Heart right ventricle (tissue), 2 donors: ENCODE measurements around the genes APC and YTHDC2.

- PRO-cap, 2 experiments: no peak in any of the 2 experiments
Observed at GRCh38 chr5:109900979-109901821, 211.5 kb downstream of the MAN2A1 start.

DNA sequence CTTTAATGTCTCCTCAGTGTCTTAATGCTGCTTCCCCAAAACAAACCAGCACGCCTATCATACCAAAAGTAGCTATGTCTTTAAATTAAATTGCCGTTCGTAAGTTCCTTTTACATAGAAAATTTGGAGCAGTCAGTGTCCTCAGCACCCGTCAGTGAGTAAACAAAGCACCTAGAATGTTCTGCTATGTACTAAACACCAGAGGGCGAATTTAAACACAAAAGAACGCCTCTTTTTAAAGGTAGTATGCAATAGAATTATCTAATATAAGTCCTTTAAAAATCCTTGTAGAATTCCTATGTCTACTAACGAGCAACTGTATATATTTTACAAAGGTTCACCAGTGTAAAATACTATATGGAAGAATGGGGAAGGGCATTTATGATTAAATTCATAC, 457 bp upstream of the TMEM232 start:
- PRO-cap, 2 experiments: no peak in any of the 2 experiments

DNA sequence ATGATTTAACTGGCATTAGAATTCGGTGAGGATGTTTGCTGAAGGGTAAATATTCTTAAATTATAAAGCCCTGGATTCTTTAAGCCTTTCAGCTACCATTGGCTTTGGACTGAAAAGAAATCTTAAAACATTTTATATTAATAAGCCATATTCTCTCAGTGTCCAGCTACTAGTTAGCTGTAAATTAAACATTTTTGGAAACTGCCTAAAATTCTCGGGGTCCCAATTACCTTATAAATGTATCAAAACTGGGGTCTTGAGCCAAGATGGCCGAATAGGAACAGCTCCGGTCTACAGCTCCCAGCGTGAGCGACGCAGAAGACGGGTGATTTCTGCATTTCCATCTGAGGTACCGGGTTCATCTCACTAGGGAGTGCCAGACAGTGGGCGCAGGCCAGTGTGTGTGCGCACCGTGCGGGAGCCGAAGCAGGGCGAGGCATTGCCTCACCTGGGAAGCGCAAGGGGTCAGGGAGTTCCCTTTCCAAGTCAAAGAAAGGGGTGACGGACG, 77.9 kb downstream of the CAMK4 start:
- PRO-cap, 2 experiments: no peak in any of the 2 experiments

- PRO-cap, 2 experiments: peak in 1 of 2 experiments; most common minus-strand start chr5:111418450 (in 1)
Observed at GRCh38 chr5:111418212-111418713, 94.1 kb downstream of the STARD4 start.

DNA sequence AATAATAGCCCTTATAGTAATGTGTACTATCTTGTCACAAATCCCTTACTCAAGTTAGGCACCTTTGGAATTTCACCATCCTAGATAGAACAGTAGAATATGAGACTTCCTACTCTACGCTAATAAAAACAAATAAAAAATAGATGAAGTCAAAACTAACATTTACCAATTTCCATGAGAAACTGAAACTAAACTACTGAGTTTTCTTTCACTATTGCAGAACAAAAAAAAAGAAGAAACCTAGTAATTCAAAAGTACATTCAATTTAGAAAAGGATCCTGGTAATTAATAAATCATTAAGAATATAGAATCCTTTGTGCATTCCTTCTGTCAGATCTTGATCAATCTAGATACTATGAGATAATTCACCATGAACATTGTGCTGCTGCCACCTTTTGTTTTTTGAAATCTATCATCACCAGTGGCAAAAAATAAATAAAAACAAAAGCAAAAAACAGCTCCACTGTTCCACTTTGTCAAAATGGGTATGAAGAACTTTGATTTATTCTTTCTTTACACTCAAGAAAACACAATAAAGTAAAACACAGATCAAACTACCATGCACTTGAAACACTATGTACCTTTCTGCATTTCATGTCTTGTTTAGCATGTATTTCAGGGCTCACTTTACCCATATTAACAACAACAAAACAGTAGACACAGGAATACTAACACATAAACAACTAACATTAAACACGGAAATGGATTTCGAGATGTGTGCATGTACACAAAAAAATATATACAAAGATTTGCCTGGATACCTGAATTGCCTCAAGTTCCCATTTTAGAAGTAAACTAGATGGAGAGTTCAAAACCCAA, 13.8 kb downstream of the STARD4 start:
- PRO-cap, 2 experiments: no peak in any of the 2 experiments

- PRO-cap, 2 experiments: no peak in any of the 2 experiments
Observed at GRCh38 chr5:111530274-111531035, 18.1 kb upstream of the STARD4 start.

DNA sequence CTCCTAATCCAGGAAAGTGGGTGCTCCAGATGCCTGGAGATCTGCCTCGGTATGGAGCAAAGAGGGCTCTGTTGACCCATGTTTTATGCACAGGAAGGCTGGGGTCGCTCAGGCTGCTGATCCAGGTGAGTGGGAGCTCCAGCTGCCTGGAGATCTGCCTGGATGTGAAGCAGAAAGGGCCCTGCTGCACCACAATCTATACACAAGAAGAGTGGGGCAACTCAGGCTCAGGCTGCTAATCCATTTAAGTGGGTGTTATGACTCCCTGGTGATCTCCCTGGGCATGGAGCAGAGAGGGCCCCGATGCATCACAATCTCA, 103.2 kb upstream of the STARD4 start:
- PRO-cap, 2 experiments: peak in 1 of 2 experiments; most common minus-strand start position 147 of the sequence (in 1)

- PRO-cap, 2 experiments: peak in 1 of 2 experiments; most common plus-strand start chr5:111748483 (in 1); most common minus-strand start chr5:111748347 (in 1)
Observed at GRCh38 chr5:111748241-111748681, 8.7 kb downstream of the NREP start.

- PRO-cap, 2 experiments: no peak in any of the 2 experiments
Observed at GRCh38 chr5:111755049-111755892, 1.7 kb downstream of the NREP start.

DNA sequence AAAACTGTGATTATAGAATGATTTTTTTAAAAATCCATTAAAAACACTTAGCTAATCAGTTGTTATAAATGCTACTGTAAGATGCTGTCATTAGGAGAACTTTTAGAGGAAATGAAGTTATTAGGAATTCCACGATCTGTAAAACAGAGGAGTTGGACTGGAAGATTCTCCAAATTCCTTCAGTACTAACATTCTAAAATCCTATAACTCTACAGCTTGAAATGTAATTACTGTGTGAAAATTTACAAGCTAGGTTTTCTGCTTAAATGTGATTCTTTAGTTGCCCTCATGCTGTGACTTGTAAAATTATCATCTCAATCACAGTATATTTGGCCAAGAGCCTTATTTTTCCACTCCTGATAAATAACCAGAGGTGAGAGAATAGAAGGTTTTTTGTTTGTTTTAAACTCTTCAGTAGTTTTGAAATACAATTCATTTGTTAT, 14.9 kb upstream of the NREP start:
- PRO-cap, 2 experiments: no peak in any of the 2 experiments

DNA sequence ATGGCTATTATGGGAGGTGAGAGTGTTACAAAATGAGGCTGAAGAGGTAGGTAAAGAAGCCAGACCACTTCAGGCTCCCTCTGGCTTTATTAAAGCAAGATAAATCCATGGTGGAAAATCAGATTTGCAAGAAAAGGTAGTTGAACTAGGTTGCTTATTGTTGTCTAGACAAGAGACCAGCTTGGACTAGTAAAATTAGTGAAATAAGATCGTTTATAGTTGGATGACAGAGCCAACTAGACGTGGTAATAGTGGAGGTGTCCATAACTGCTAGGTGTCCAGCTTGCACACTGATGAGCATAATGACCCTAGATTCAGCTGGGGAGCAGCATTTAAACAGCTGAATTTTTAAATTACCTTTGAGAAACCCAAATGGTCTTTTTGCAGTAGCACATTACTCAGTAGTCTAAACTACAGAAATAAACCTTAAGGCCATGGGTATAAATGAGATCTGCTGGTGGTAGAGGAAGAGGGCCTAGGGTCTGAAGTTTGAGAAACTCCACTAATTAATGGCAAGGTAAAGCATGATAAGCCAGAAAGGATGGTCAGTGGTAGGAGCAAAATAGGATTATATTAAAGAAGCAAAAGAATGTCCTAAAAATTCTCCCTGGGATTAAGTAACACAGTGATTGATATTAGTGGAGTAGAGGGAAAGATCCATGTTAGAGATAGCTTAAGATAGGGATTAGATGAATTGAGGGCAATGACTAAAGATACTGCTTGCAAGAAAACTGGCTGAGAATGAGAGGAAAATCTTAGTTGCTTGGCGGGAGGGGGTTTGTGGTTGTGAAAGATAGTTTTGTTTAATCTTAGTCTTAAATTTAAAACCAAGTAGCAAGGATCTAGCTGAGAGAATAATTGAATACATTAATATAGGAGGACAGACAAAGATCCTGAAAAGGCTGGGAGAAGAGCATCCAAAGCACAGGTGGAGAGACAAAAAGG, 255.8 kb downstream of the EPB41L4A start:
- PRO-cap, 2 experiments: no peak in any of the 2 experiments

DNA sequence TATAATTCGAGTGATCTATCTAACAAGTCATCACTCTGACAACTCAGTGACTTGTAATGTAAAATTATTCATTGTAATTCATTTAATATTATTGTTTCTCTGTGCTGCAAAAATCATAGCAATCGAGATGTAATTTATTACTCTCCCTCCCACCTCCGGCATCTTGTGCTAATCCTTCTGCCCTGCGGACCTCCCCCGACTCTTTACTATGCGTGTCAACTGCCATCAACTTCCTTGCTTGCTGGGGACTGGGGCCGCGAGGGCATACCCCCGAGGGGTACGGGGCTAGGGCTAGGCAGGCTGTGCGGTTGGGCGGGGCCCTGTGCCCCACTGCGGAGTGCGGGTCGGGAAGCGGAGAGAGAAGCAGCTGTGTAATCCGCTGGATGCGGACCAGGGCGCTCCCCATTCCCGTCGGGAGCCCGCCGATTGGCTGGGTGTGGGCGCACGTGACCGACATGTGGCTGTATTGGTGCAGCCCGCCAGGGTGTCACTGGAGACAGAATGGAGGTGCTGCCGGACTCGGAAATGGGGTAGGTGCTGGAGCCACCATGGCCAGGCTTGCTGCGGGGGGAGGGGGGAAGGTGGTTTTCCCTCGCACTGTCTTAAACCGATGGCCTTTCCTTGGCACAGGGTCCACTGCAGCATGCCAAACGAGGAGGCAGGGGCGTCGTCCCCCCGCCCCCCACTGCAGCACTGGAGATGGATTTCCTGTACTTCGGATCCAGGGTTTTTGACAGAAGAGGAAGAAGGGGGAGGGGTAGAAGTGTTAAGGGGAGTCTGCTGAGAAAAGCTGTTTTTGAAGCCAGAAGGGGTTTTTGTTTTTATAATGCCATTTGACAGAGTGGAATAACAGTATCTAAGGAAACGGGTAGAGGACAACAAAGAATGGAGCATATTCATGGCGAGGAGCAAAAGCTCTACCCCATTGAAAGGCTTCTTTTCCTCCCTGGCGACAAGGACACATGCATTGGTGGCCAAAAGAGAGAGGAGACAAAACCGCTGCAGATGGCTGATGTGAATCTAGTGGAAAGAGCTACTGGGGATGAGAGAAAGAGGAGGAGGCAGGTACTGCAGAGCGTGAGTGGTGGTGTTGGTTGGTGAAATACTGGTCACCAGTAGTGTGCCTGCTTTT, at the start of gene APC:
APC (plus strand) TSS at position 490 of the 1,132 bp plus-strand sequence.
- PRO-cap, 2 experiments: peak in 2 of 2 experiments; most common plus-strand start position 493 of the sequence (in 2); most common minus-strand start position 365 of the sequence (in 1)

- PRO-cap, 2 experiments: no peak in any of the 2 experiments
Observed at GRCh38 chr5:112878160-112878815, 17.2 kb downstream of the SRP19 start.

GRCh38 chr5:113022351-113023233, 46.0 kb downstream of the DCP2 start:
- PRO-cap, 2 experiments: no peak in any of the 2 experiments

DNA sequence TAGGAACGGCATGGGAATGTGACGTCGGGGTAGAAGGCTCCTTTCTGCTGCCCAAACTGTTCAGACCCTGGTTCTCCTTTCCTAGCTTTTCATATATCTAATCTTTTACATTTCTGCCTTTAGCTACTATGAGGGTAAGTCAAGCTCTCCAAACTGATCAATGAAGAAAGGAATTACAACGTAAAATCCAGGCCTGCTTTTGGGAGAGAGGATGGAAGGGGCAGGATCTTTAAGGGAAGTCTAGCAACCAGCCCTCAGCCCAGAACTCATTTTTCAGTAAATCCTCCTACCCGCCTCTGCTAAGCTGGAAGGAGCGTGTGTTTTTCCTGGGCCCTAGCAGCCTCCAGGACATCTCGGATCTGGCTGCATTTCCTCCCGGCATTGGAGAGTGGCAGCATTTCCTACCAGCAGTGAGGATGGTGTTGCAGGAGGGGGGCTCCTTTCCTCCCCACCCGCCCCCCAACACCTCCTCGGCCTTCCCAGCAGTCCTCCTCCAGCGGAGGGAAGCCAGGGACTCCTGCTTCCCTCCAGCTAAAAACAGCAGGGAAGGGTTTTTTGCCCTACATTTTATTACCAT, 54.5 kb downstream of the DCP2 start:
- PRO-cap, 2 experiments: no peak in any of the 2 experiments

DNA sequence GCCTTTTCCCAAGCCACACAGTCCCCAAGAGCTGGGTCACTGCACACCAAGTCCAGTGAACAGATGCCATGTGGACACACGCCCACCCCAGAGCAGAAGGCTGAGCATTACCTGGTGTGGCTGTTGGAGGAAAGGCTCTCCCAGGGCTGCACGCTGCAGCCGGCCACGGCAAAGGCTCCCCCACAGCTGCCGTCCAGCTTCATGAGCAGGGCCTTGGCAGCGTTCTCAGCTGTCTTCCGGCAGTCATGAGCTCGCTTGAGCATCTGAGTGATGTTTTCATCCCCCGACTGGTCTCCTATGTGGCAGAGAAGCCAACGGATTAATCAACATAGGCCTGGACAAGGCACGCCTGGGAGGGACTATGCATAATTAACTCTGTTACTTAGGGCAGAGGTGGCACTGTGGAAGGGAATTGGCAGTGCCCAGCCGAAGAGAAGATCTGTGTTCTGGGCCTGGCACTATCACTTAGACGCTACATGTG, 87.3 kb downstream of the DCP2 start:
- PRO-cap, 2 experiments: no peak in any of the 2 experiments

- PRO-cap, 2 experiments: no peak in any of the 2 experiments
Observed at GRCh38 chr5:113217538-113218071, 217.2 kb downstream of the TSSK1B start.

GRCh38 chr5:113218196-113218507, 216.6 kb downstream of the TSSK1B start:
- PRO-cap, 2 experiments: peak in 2 of 2 experiments; most common plus-strand start chr5:113218393 (in 1); most common minus-strand start chr5:113218296 (in 2)

DNA sequence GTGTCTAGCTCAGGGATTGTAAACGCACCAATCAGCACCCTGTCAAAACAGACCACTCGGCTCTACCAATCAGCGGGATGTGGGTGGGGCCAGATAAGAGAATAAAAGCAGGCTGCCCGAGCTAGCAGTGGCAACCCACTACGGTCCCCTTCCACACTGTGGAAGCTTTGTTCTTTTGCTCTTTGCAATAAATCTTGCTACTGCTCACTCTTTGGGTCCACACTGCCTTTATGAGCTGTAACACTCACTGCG, 23.1 kb upstream of the TSSK1B start:
- PRO-cap, 2 experiments: no peak in any of the 2 experiments

DNA sequence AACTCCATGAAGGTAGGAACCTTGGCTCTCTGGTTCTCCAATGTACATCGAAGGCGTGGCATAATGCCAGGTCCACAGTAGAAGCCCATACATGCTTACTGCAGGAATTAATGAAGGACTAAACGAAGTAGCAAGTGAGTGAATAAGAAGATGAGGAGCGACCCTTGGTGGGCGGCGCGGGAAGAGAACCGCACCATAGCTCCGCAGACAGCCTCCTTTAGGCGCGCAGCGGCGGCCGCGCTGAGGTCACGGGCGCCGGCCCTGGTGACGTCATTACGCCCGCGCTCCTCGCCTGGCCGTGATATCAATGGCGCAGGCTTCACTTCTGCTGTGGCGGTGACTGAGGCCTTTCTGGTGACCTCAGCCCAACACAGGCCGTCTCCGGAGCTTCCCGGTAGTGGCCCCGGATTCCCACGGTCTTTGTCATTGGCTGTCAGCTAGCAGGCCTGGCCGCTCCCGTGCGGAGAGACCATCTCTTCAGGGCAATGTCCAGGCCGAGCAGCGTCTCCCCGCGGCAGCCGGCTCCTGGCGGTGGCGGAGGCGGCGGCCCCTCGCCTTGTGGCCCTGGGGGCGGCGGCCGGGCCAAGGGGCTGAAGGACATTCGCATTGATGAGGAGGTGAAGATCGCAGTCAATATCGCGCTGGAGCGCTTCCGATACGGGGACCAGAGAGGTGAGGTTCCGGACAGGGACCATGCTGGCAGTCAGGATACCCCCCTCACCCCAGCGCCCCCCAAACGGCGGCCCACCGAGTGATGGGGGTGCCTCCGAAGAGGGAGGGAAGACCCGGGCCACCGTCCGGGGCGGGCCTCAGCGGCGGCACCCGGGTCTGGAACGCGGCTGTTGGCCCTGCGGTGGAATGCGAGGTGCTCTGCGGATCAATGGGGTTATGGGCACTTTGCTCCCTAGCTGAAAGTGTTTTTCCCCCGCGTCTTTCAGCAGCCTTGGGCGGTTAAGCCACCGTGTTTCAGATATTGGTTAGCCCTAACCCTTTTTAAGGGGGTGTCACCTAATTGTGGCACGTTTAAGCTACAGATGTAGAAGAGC, at the start of gene YTHDC2:
YTHDC2 (plus strand) TSS at position 284 of the 1,046 bp plus-strand sequence.
- PRO-cap, 2 experiments: peak in 2 of 2 experiments; most common plus-strand start position 273 of the sequence (in 2); most common minus-strand start position 219 of the sequence (in 2)